Caco-2 (cell line): ENCODE measurements around a stretch of chr12.

- PRO-cap, result no peak
- RRBS, result no CpG with 5 or more reads among the region's 8 CpGs
Observed at GRCh38 chr12:91177982-91178707, 4.5 kb downstream of the DCN start.

- PRO-cap, result no peak
- RRBS, result no CpG with 5 or more reads among the region's 3 CpGs
Observed at GRCh38 chr12:91978090-91978478, 167.6 kb downstream of the BTG1 start.

- PRO-cap, result no peak
- RRBS, result no CpG with 5 or more reads among the region's 2 CpGs
Observed at GRCh38 chr12:92064178-92064788, 81.4 kb downstream of the BTG1 start.

DNA sequence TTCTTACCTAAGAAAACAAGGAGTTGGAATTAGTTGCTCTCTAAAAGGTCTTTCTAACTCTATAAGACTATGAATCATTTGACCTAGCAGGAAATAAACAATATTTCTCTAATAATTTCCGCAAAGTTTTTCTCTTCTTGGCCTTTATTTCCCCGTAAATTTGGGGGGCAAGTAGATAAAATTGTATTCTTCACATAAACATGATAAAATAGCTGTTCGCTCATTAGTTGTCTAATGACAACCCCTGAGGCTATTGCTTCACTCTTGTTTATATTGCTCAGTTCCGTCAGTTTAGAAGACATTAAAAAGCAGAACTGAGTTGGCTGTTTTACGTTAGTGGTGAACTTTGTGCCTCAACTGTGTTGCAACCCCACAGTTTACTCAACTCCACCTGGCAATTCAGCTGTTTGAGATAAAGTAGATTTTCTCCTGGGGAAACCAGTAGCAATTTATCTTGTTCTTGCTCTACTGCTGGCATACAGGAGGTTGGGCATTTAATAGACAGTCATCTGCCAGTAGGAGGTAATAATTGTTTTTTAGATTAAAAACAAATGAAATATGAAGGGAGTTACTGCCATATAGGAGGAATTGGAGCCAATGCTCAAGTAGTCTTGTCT lies 74.6 kb downstream of the BTG1 start:
- PRO-cap, result no peak
- RRBS, result no CpG with 5 or more reads among the region's 5 CpGs

DNA sequence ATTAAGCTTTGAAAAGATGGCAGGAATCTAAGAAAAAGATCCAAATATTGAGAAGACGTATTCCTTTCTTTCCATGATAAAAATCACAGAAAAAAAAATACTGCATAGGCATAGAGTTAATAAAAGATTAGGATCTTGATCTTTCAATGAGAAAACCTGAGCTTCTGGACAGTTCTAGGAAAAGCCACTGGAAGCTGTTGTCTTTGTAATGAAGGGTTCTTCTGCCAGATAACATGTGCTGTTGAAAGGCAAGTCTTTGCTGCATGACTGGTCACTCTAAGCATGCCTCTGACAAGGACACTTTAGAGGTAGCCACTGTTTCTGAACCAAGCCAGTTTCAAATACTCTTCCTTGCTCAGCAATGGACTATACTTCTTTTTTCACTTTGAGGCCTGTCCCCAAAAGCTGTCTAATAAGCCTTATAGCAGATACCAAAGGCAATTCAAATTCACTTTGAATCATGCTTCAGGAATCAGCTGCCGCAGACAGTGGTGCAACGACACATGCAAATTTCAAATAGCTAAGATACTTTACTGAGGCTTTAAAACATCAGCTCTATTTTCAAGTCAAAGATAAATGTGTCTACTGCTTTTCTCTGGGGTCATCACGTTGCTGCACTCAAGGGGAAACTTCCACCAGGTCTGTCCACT lies 70.2 kb downstream of the BTG1 start:
- PRO-cap, result no peak
- RRBS, result no CpG with 5 or more reads among the region's 4 CpGs

- PRO-cap, result no peak
- RRBS, result no CpG with 5 or more reads among the region's 3 CpGs
Observed at GRCh38 chr12:92097214-92097947, 48.3 kb downstream of the BTG1 start.

GRCh38 chr12:92121020-92121725 lies 24.5 kb downstream of the BTG1 start:
- PRO-cap, result no peak
- RRBS, result no CpG with 5 or more reads among the region's 2 CpGs

DNA sequence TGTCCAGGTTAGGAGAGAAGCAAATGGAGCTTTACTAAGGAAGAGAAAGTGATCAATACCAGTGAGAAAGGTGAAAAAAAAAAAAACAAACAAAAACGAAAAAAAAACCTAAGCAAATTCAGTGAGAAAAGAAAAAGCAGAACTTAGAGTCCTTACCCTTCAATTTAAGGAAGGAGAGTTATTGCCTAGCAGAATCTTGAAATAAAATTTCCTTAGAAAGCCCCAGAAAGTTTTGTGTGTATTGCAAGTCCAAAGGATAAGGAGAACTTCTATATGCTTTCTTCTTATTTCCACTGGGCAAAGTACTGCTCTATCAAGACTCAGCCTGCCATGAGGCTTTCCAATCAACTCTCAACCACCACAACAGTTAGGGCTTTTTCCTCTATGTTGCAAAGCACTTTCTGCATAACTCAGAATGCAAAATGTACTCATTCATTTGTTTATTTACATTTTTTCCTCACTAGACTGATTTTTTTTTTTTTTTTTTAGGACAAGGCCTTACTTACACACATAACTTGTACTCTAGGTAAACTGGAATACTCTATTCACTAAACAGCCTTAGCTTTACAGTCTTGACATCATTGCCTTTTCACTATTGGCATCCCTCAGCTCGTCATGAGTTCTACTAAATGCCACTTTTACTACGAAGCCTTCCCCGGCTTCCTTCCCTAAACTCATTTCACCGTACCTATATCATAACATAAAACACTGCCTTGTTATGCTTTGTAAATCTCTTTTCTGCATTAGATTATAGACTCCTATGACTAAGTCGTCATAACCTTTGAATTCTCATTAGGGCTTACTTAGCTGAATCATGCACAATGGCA lies 21.3 kb downstream of the BTG1 start:
- PRO-cap, result no peak
- RRBS, result no CpG with 5 or more reads among the region's 6 CpGs

DNA sequence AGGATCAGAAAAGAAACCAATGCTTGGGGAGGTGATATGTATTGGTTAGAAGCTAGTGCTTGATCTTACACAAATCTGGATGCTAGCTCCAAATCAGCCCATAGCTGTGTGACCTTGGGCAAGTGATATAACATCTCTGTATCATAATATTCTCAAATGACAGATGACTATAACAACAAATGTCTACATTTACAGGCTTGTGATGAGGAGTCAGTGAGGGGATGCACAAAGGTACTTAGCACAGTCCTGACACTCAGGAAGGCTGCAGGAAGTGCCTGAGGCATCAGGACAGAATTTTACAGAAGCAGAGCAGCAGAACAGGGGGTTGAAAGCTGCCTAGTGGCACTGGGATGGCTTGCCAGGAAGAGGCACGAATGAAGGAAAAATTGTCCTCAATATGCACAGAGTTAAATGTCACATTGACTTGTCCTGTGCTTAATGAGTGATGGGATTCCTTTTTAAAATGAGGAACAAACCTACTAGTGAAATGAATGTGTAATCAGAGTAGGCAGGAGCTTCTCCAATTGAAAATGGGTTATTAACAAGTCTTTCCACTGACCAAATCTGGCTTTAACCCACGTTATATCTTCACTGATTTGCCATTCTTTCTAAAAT lies 11.8 kb downstream of the BTG1 start:
- PRO-cap, result no peak
- RRBS, result no CpG with 5 or more reads among the region's 2 CpGs

DNA sequence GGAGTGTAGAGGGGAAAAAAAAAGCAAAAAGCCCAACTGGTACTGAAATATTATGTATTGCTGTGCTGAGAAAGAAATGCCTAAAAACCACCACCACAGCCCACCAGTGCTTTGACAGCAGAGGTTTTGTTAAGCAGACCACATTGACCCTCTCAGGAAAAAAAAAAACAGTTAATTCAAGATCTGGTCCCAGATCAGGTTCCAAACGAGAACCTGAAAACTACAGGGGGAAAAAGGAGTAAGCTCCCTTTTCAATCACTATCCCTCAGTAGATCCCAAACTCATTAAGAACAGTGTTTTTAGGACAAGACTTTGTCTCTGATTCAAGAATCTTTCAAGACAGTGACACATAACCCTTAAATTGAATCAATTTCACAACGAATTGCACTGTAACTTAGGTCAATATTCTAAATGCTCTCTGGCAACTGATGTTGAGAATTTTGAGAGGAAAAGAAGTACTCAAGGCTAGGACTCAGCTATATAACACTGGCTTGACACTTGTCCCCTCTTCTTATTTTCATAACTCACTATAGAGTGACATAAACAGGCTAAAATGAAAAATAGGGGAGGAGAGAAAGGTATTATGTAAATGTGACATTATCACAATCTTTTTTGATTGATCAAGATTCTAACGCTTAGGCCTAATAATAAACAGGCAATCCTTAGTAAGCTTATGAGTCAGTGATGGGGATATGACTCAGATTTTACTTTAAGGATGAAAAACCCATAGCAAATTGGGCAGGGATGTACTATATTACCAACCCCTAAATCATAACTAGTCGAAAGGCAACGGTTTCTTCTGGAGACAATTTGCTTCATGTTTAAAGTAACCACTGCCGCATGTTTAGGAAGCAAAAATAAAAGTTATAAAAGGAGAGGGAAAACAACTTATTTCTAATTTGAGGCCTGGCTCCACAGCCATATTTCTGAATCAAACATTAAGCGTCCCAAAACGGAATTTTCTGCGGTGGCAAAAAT lies 11.0 kb downstream of the BTG1 start:
- PRO-cap, result no peak
- RRBS, result no CpG with 5 or more reads among the region's 9 CpGs

DNA sequence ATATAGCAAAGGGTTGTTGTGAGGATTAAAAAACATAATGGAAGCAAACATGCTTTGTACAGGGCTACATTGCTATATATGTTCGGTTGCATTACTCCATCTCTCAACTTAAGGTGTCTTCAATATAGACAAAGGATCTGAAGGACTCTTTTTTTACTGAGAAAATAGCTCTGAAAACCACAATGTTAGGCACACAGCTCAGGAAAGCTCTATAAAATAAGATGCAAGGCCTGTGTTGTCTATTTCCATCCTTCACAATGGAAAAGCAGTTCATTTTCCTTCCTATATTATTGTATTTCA lies 8.0 kb downstream of the BTG1 start:
- PRO-cap, result no peak
- RRBS, result no CpG with 5 or more reads among the region's 1 CpG

GRCh38 chr12:92146928-92147476 lies 1.4 kb upstream of the BTG1 start:
- PRO-cap, result no peak
- RRBS, result no CpG with 5 or more reads among the region's 5 CpGs

GRCh38 chr12:92149606-92149805 lies 3.9 kb upstream of the BTG1 start:
- PRO-cap, result no peak
- RRBS, result no CpG with 5 or more reads among the region's 5 CpGs

- PRO-cap, result no peak
- RRBS, result no CpG with 5 or more reads among the region's 2 CpGs
Observed at GRCh38 chr12:92360288-92360893, 214.7 kb upstream of the BTG1 start.

DNA sequence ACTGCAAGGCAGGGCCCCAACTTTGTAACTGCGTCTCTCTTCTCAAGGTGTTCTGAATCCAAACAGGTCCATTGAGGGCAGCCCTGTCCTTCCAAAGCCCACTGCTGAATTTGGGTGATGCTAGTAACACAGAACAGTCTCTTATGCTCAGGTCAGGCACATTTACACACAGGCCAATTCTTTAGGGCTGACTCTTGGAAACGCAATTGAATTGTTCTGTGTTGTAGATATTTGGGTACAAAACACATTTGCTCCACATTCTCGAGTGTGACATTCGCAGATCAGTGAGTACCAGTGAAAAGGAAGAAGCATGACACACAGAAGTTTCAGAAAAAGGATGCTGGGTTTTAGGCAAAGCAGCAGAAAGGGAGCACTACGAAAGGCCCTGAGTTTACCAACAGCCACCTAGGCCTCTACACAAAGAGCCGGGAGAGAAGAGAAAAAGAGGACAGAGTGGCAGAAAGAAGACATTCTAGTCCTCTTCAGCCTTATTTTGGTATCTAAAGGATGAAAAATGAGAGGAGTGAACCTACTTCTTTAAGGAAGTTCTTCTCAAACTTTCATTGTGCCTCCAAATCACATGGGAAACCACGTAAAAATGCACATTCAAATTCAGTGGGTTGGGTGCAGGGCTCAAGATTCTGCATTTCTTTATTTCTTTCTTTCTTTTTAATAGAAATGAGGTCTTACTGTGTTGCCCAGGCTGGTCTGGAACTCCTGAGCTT lies 254.4 kb upstream of the BTG1 start:
- PRO-cap, result no peak
- RRBS, result no CpG with 5 or more reads among the region's 7 CpGs

- PRO-cap, result no peak
- RRBS, result no CpG with 5 or more reads among the region's 3 CpGs
Observed at GRCh38 chr12:92416539-92416839, 270.8 kb upstream of the BTG1 start.

- PRO-cap, result no peak
- RRBS, result no CpG with 5 or more reads among the region's 4 CpGs
Observed at GRCh38 chr12:92485414-92485876, 217.3 kb upstream of the PLEKHG7 start.

- PRO-cap, result no peak
- RRBS, result no CpG with 5 or more reads among the region's 4 CpGs
Observed at GRCh38 chr12:92502711-92503343, 200.0 kb upstream of the PLEKHG7 start.

DNA sequence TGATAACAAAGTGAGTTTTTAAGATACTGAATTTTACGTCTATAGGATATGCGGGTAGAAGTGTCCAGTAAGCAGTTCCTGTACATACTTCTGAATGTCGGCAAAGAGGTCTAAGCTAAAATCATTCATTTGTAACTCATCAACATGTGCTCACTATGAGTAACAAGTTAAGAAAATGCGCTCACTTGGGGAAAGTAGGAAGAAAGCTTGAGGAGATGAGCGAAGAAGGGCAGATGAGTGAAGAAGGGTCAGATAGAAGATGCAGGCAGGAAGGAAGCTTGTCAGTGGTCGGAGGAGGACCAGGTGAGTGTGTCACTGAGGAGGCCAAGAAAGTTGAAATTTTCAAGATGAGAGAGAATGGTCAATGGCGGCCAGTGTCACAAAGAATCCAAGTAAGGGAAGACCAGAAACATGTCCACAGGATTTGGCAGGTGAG lies 145.7 kb upstream of the PLEKHG7 start:
- PRO-cap, result no peak
- RRBS, result no CpG with 5 or more reads among the region's 7 CpGs

GRCh38 chr12:92561371-92562027 lies 141.3 kb upstream of the PLEKHG7 start:
- PRO-cap, result no peak
- RRBS, result no CpG with 5 or more reads among the region's 5 CpGs